REH cell (cell line): ENCODE measurements around a stretch of chr2.

- PRO-cap: no peak
Measured at GRCh38 chr2:160494193-160494682, 631 bp upstream of the RBMS1 start.

GRCh38 chr2:160695484-160696088 is 202.0 kb upstream of the RBMS1 start:
- PRO-cap: no peak

DNA sequence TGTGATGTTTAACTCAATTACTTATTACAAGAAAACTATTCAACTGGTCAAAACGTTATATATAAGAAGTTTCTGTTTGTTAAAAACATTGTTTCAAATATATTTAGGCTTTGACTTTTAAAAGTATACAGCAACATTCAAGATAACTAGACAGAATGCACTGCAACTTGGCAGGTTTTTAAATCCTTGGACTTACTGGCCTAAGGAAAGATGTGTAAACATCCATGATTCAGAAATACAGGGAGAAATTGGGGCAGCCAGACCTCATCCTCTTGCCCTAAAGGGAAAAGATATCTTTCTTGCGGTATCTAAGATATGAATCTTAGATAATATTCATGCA is 830 bp upstream of the TANK start:
- PRO-cap: no peak

DNA sequence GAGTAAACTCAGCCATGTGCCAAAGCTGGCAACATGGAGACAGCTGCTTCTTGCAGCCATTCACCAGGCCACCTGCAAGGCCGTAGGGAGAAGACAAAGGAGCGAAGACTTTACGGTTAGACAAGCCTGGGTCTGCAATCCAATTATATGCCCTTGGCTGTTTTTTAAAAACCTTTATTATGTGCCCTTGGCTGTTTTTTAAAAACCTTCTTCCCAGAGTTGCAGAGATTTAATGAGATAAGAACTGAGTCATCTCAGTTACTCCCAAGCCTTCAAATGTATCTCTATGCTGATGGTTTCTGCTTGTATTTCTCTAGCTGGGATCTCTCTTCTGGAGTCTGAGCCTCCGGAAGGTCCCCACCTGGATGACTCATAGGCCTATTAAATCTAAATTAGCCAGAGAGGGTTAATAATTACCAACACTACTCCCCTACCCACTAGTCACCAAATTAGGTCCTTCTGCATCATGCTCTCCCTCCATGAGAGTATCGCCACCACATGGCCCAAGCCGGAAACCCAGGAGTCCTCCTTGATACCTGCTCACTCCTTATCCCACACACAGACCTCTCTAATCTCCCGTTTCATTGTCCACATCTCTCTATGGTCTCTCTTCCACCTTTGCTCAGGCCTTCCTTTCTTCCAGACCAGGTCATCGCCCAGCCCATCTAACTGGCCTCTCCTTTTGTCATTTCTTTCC is 17.5 kb upstream of the DPP4 start:
- PRO-cap: no peak

DNA sequence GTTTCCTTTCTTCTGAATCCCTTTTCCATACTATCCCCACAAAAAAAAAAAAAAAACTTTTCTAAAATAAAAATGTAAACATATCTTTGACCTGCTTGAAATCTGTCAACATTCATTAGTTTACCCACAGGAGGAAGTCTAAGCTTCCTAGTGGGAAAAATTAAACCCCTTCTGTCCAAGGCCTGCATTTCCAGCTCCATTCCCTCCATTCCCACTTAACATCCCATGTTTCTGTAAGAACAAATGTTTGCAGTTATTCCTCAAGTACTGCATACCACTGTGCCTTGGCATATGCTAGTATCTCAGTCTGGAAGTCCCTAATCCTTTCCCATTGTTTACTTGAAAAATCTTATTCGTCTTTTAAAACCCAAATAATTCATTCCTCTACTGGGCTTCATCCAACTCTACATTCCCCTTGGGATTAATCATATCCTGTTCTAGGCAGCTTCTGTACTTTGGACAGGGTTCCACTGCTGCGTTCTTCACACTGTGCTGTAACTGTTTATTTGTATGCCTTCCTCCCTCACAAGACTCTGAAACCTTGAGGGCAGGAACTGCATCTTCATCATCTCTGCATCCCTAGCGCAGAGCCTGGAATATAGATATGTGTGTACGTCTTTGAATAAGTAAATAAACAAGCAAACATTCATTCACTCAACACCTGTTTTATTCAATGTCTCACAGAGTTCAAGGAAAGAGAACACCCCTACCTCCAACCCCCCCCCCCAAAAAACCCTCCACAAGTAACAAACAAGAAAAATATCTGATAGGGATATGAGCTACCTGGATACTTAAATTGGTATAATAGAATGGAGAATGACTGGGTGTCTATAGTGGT is 68.3 kb downstream of the FIGN start:
- PRO-cap: no peak

DNA sequence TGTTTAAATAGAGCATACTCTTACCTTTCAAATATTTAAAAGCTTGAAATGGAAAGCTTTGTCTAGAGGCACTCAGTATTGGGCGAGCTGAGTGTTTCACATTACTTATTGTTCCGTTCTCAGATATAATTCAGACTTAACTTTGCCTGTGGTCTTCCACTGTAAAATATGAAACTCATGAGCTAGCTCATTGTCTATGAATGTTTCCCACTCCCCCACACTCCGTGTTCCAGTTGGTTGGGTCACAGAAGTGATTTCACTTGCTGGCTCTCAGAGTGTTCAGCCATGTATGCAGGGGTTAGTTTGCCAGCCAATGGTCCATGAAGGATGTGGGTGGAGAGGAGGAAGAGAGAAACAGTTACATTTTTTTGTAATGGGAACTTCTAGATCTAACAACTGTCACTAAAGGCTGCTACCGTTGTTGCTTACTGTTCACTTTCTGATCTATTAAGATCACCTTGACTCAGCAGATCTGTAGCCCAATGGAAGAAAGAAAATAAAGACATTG is 279.5 kb upstream of the FIGN start:
- PRO-cap: bidirectional peak, plus-strand start at position 364 of the sequence, minus-strand start at position 170 of the sequence

- PRO-cap: no peak
Measured at GRCh38 chr2:164622224-164623222, 1.2 kb upstream of the GRB14 start.

DNA sequence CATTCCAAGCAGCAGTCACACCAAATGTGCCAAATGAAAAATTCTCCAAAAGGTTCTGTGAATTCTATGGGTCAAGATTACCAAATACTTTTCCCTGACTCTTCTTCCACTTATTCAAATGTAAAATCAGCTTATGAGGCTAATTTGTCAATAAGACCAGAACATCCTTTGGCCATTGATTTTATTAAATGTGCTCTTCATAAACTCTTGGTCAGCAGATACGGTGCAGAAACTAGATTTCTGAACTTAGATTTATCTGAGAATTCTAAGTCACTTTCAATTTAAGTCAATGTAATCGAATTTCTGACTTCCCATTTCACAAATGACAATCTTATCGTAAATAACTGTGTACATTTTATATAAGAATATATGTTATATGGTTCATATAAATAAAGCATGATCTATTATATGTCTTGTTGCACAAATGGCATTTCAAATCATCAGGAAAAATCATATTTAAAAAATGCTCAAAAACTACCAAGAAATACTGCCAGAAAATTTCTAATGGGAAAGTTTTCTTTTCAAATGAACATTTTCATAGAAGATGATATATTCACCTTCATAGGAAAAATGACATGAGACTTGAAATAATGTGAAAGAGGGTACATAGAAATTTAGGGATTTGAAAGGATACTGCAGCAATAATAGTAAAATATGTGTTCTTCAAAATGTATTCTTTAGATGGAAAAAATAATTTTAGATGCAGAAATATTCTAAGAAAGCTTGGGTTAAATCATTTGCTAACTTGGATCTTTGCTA is 94.8 kb upstream of the GRB14 start:
- PRO-cap: no peak

- PRO-cap: no peak
Measured at GRCh38 chr2:164742758-164743348, 98.8 kb downstream of the COBLL1 start.

DNA sequence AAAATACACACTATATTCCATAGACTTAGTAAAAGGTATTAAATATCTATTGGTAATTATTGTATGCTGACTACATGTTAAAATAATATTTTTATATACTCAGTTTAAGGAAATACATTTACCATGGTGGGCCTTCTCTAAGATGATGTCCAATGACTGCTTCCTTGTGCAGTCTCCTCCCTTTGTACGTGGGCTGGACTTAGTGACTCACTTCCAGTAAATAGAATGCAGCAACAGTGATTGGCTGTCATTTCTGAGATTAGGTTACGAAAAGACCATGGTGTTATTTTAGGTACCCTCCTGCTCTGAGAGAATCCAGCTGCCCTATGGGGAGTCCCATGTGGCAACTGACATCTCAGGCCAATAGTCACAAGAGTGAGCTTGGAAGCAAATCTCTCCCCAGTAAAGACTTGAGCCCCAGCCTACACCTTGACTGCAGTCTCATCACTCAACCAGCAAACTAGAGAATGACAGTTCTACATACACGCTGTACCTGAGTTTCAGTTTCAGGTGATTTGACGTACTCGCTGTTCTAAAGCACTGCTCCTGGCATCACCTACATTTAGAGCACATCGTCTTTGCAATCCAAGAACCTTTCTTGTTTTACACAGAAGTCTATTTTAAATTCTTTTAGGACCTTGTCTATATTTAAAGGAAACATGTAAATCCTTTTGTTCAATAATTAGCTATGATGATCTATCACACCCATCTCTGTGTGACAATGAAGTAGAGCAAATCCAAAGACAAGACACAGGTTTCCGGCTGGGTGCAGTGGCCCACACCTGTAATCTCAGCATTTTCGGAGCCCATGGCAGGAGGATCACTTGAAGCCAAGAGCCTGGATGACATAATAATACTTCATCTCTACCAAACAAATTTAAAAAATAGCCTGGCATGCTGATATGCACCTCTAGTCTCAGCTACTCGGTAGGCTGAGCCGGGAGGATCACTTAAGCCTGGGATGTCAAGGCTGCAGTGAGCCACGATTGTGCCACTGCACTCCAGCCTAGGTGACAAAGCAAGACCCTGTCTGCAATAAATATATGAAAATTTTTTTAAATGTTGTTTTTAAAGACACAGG is 87.2 kb downstream of the COBLL1 start:
- PRO-cap: no peak

- PRO-cap: no peak
Measured at GRCh38 chr2:164817423-164818154, 24.0 kb downstream of the COBLL1 start.

DNA sequence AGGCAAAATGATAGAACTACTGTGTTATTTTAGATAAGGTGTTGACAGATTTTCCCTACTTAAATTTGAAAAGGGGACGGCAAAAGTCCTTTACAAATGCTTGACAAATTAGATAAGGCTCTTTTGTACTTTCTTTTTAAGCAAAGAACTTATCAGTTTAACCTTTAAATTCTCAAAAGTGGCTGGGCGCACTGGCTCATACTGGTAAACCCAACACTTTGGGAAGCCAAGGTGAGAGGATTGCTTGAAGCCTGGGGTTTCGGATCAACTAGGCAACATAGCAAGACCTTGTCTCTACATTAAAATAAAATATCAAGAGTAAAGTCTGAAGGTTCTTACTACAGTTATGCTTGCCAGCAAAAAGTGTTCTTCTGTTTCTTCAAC is 2.5 kb downstream of the COBLL1 start:
- PRO-cap: no peak

GRCh38 chr2:164840867-164841655 is 562 bp downstream of the COBLL1 start:
- PRO-cap: bidirectional peak, plus-strand start at chr2:164841526, minus-strand start at chr2:164841428

DNA sequence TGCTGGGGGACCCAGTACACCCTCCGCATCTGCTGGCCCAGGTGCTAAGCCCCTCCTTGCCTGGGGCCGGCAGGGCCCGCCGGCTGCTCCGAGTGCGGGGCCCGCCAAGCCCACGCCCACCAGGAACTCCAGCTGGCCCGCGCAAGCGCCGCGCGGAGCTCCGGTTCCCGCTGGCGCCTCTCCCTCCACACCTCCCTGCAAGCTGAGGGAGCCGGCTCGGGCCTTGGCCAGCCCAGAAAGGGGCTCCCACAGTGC is 39.6 kb upstream of the SLC38A11 start:
- PRO-cap: no peak

DNA sequence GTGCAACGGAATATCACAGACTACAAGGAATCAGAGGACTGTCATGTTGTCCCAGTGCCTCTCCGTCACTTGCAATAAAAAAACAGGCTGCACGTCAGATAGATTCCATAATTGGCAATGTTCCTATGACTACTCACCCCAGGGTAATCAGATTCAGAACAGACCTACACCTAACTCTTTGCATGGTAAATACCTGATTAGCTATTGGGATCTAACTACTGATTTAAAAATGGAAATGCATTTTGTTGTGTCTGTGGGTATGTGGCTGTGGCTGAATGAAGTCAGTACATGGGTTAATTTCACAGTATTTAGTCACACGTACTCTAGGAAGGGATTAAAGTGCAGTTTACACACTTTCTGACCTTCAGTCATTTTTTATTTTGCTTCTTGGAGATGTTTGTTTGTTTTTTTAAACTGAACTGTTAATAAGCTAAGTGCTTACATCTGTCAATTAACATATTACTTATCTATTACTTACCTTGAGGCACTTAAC is 91.7 kb downstream of the SCN3A start:
- PRO-cap: no peak

- PRO-cap: no peak
Measured at GRCh38 chr2:165795018-165795535, 1.0 kb upstream of the GALNT3 start.

DNA sequence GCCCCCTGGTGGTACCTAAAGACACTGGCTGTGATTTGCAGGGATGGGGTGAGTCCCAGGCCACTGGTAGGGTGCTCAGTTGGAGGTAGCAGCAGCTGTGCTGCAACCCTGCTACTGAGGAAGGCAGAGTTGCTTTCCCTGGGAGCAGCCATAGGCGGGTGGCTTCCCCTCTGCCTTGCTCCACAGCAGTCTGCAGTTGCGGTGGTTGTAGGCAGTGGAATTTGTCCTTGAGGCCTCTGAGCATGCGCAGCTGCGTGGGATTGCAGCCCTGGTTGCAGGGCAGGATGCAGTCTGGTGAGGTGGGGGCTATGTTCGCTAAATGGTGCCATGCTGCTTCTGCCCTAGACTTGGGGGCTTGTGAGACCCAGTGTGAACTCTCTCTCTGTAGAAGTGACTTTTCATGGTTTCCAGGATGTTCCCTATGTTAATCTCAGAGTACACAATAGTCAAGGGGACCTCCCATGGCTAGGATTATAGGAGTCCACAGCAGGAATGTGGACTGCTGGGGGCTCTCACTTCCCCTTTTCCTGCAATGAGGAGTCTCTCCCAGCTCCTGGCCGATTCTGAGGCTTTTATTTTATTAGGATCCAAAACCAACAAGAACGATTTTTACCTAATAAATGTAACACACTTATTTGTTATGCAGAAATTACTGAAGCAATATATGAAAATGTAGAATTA is 39.0 kb downstream of the B3GALT1 start:
- PRO-cap: no peak

- PRO-cap: no peak
Measured at GRCh38 chr2:167375641-167375903, 82.8 kb downstream of the B3GALT1 start.

DNA sequence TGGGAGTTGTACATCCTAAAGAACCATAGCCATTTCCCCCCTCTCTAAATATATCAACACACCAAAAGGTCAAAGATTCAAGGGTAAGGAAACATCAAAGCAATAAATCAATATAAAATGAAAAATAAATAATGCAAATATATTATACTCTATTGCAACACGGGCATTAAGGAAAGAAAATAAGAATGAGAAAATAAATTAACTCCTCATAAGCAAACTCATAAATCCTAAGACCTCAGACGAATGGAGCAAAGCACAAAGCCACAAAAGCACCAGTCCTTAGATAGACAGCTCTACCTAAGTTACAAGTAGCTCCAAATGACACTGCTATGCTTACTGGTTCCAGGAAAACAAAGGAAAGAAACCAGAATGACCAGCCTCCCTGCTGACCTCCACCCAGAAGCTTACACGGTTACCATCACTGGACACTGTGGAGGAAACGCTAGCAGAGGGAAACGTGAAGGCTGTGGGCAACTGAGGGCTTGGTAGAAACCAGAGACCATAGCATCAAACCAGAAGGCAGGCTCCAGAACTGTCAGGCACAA is 67.9 kb downstream of the STK39 start:
- PRO-cap: no peak

GRCh38 chr2:168216531-168217187 is 30.7 kb downstream of the STK39 start:
- PRO-cap: no peak